IMR-90 (cell line): ENCODE data around the genes ATP6V0E2 and GIMAP4.

DNA sequence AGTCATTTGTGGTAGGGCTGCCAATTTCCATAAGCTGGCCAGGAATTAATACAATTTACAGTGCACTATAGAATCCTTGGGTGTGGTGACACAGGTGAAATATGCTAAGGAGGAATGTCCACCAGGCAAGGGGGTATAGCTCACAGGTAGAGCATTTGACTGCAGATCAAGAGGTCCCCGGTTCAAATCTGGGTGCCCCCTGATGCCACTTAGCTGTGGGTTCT, 50.1 kb upstream of the KRBA1 start:
- RRBS = no CpG with 5 or more reads among the region's 1 CpG
CAGE:
- cytosol, long polyA plus RNA = no peak
- long polyA plus RNA = no peak
- nucleus, long polyA plus RNA = no peak

DNA sequence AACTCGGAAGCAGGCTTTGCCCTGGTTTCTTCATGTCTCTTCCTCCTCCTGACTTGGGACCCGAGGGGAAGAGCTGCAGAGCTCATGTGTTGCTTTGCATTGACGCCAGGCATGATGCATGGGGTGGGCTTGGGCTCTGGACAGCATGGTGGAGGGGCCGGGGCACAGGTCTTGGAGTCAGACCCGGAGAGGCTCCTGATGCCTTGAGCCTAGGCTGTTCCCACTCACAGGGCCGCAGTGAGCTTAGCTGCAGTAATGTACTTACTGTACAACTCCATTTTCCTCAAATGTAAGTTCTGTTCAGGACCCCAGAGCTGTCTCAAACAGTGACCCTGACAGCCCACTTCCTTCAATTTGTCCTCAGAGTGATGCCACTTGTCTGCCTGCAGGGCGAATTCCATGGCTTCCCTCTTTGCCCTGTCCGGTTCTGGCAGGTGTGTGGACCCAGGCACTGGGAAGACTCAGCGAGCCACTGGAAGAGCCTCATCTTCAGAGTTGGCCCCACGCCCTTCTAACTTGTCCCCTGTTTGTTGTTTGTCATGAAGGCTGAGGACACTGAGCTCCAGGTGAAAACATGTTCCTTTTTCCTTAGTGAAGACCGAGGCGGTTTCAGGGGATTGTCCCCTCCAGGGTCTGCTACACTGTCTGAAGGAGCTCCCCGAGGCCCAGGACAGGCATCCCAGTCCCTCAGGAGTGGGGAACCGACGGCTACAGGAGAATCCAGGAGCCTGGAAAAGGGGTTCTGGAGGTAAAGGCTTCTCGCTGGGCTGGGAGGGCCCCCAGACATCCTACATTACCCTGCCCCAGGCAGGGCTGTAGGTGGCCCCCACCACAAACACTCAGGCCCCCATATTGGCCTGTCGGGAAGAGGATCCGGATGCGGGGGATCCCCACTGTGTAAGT, 8.6 kb downstream of the KRBA1 start:
- RRBS = no CpG with 5 or more reads among the region's 19 CpGs
CAGE:
- cytosol, long polyA plus RNA = no peak
- long polyA plus RNA = no peak
- nucleus, long polyA plus RNA = no peak

GRCh38 chr7:149764702-149765199, 8.6 kb downstream of the ZNF467 start:
- RRBS = no CpG with 5 or more reads among the region's 57 CpGs
CAGE:
- cytosol, long polyA plus RNA = no peak
- long polyA plus RNA = no peak
- nucleus, long polyA plus RNA = no peak

- RRBS = no CpG with 5 or more reads among the region's 10 CpGs
CAGE:
- cytosol, long polyA plus RNA = no peak
- long polyA plus RNA = no peak
- nucleus, long polyA plus RNA = no peak
These were observed 2.4 kb downstream of the ZNF467 start for GRCh38 chr7:149770883-149771455.

DNA sequence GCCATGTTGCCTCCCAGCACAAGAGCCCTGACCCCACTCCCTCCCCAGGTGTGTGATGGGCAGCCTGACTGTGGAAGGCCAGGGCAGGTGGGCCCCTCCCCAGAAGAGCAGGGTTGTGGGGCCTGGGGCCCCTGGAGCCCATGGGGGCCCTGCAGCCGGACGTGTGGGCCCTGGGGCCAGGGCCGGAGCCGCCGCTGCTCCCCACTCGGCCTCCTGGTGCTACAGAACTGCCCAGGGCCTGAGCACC, 18.0 kb upstream of the ZNF467 start:
- RRBS = no CpG with 5 or more reads among the region's 6 CpGs
CAGE:
- cytosol, long polyA plus RNA = no peak
- long polyA plus RNA = no peak
- nucleus, long polyA plus RNA = no peak

- RRBS = no CpG with 5 or more reads among the region's 10 CpGs
CAGE:
- cytosol, long polyA plus RNA = no peak
- long polyA plus RNA = no peak
- nucleus, long polyA plus RNA = no peak
These were observed 16.6 kb downstream of the ZNF862 start for GRCh38 chr7:149854709-149855262.

- RRBS = no CpG with 5 or more reads among the region's 5 CpGs
CAGE:
- cytosol, long polyA plus RNA = no peak
- long polyA plus RNA = no peak
- nucleus, long polyA plus RNA = no peak
These were observed 8.2 kb upstream of the ATP6V0E2 start for GRCh38 chr7:149865538-149866018.

GRCh38 chr7:149873665-149874168, at the start of gene ATP6V0E2:
TSS of gene ATP6V0E2 (plus strand) at chr7:149873969.
- RRBS = 2% methylated on average over 20 of the region's 57 CpGs
CAGE:
- cytosol, long polyA plus RNA = no peak
- long polyA plus RNA = start-site peak on the plus strand at chr7:149873965-149874030, 235 and 156 reads in 2 replicates
- nucleus, long polyA plus RNA = no peak

DNA sequence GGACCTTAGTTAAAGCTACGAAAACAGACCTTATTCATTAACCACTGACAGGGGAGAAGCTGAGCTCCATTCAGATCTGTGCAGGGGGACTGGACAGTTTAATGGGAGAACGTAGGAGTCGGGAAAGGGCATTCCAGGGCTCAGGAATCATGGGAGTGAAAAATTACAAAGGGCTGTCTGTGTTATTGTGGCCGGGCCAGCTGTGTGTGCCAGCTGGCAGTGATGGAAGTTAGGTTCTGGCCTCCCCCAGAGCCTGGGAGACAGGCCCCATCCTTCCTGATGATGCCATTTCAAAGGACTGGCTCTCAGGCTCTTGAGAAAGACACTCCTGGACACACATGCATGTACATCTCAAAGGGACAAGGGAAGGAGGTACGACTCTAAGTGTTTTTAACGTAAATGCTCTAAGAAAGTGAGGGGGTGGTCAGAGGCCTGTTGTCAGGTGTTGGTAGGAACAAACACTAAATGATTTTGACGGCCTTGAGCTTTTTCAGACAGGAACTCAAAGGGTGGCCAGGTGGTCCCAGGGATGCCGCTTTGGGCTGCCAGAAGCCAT, 9.0 kb downstream of the ATP6V0E2 start:
- RRBS = no CpG with 5 or more reads among the region's 8 CpGs
CAGE:
- cytosol, long polyA plus RNA = no peak
- long polyA plus RNA = no peak
- nucleus, long polyA plus RNA = no peak

DNA sequence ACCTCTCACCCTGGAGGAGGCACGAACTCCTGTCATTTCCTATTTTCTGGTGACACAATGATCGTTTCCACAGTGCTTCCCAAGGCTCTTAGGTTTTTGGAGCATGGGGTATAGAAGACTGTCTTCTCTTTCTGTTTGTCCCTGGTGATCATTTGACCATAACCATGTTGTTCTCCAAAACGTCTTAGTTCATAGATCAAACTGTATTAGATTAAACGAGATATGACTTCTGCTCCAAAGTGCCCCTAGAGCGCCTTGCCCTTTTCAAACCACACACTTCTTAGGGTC, 179.2 kb downstream of the ATP6V0E2 start:
- RRBS = no CpG with 5 or more reads among the region's 5 CpGs
CAGE:
- cytosol, long polyA plus RNA = no peak
- long polyA plus RNA = no peak
- nucleus, long polyA plus RNA = no peak

DNA sequence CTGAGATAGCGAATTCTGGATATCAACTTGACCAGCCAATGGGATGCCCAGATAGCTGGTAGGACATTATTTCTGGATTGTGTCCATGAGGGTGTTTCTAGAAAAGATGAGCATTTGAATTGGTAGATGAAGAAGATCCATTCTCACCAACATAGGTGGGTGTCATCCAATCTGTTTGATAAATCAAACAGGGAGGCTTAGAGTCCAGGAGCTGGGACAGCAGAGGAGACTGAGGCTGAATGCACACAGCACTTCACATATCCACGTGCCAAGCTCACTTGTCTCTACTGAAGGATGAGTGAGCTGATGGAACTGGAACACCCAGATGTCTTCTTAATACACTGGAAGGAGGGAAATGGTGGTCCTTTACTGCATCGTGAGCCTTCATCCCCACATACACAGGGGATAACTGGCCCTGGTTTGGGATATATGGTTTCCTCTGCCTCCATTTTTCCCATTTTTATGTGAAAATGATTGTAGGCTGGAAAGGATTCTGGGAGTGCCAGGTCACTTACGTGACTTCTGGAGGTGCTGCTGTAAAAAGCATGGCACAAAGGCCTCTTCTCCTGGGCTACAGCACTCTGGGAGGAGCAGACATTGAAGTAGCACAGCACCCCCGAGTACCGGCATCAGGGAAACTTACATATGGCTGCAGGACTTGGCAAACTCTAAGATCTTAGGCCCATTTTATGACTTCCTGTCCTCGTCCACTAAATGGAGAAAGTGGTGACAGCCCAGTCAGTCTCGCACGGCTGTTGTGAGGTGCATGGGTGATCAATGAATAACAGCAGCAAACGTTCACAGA, 205.1 kb downstream of the ATP6V0E2 start:
- RRBS = no CpG with 5 or more reads among the region's 10 CpGs
CAGE:
- cytosol, long polyA plus RNA = no peak
- long polyA plus RNA = no peak
- nucleus, long polyA plus RNA = no peak

GRCh38 chr7:150169902-150170586, 153.1 kb upstream of the LRRC61 start:
- RRBS = no CpG with 5 or more reads among the region's 5 CpGs
CAGE:
- cytosol, long polyA plus RNA = no peak
- long polyA plus RNA = no peak
- nucleus, long polyA plus RNA = no peak

DNA sequence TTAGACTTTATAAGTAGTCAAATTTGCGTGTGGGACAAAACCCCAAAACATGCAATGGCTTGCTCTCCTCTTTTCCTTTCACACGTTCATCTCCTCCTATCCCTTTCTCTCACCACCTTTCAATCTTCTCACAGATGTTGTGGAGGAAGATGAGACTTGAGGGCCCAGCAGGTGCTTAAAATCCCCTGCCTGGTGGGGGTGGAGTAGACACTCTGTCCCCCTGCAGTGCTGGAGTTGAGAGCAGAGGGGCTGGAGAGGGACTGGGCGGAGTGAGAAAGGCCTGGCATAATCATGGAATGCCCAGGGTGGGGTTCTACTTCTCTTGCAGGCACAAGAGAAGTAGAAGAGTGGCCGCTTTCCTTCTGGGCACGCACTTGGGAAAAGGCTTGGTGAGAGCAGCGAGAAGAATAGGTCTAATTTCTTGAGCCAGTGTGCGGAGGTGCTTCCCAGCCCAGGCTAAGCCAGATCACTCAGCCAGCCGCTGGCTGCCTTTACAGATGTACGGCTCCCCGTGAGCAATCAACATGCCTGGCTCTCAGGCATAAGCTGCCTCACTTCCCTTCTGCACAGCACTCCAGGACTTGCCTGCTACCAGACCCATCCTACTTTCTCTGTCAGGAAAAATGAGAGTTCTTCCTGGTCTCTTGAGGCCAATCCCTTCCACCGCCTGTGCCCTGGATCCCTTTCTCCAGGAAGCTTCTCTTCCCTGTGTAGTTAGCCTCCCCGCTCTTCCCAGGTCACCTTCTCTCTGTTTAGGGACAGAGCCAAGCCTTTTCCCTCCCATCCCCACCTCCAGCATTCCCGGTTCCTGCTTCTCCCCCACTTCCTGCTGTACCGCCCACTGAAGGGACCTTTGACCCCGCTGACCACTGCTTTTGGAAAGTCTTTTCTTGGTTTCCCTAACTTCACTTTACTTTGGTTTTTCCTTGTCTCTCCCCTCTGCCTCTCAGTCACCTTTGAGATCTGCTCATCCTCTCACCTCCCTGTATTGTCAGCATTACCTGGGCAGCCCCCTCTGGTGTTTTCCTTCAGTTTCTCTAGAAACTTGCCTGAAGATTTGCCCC, 1.0 kb upstream of the ACTR3C start:
- RRBS = no CpG with 5 or more reads among the region's 15 CpGs
CAGE:
- cytosol, long polyA plus RNA = no peak
- long polyA plus RNA = no peak
- nucleus, long polyA plus RNA = no peak

GRCh38 chr7:150399455-150400544, 5.7 kb upstream of the ENSG00000284691 start:
- RRBS = no CpG with 5 or more reads among the region's 24 CpGs
CAGE:
- cytosol, long polyA plus RNA = no peak
- long polyA plus RNA = no peak
- nucleus, long polyA plus RNA = no peak

GRCh38 chr7:150408227-150408640, 2.8 kb downstream of the ENSG00000284691 start:
- RRBS = 93% methylated on average over 18 of the region's 27 CpGs
CAGE:
- cytosol, long polyA plus RNA = no peak
- long polyA plus RNA = no peak
- nucleus, long polyA plus RNA = no peak

- RRBS = no CpG with 5 or more reads among the region's 7 CpGs
CAGE:
- cytosol, long polyA plus RNA = no peak
- long polyA plus RNA = no peak
- nucleus, long polyA plus RNA = no peak
These were observed 21.7 kb upstream of the GIMAP8 start for GRCh38 chr7:150428655-150429176.

DNA sequence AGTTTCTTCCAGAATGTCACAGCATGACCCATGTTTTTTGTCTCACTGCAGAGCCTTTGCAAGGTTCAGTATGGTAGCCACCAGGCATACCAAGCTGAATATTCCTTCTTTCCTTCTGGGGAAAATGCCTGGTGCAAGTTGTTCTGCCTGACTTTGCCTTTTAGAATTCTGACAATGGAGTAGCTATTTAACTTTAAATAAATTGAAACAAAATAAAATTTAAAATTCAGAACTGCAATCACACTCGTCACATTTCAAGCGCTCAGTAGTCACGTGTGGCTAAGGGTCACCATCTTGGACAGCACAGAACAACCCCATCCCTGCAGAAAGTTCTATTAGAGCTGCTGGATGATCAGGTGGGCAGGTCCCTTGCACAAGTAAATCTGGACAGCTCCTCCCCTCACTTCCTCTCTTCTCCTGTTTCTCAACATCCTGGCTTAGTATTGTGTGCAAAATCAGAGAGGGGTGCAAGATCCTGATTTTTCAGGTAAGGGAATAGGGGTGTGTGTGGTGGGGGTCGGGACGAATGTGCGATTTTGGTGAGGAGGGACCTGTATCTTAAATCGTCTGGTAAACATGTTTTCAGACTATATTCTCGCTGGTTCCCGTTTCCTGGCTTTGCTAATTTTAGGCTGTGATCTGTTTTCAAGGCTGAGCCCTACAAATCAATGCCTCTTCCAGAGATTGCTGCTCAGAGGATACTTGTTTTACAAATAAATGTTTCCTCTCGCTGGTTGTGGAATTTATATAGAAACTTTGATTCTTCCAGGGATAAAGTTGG, at the start of gene GIMAP4:
Gene GIMAP4, plus strand, starts transcription at position 440 of the 781 bp plus-strand sequence.
- RRBS = no CpG with 5 or more reads among the region's 10 CpGs
CAGE:
- cytosol, long polyA plus RNA = no peak
- long polyA plus RNA = no peak
- nucleus, long polyA plus RNA = no peak

- RRBS = no CpG with 5 or more reads among the region's 3 CpGs
CAGE:
- cytosol, long polyA plus RNA = no peak
- long polyA plus RNA = no peak
- nucleus, long polyA plus RNA = no peak
These were observed 1.4 kb downstream of the GIMAP4 start for GRCh38 chr7:150568554-150569109.

DNA sequence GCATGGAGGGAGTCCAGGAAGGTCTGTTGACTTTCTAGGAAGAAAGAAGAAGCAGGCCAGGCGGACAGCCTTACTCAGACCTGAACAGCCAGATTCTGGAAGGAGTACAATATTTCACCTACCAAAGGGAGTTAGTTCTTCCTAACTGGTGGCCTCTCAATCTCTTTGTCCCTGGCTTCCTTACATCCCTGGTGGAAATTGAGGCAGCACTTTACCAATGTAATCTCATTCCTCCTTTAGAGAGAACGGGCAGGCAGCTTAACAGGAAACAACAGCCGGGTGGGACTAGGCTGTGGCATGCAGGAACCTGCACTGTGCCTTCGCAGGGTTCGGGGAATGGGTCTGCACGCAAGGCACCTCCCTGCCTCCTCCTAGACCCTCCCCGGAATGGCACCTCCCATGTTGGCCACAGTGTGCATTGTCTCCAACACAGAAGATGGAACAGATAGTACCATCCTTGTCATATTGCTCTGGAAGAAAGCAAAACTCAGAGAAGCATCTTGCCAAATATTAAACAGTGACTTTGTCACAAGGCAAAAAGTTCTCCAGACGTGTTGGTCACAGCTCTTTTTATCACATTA, 796 bp downstream of the GIMAP6 start:
- RRBS = 26% methylated on average over 2 of the region's 8 CpGs
CAGE:
- cytosol, long polyA plus RNA = no peak
- long polyA plus RNA = no peak
- nucleus, long polyA plus RNA = no peak

DNA sequence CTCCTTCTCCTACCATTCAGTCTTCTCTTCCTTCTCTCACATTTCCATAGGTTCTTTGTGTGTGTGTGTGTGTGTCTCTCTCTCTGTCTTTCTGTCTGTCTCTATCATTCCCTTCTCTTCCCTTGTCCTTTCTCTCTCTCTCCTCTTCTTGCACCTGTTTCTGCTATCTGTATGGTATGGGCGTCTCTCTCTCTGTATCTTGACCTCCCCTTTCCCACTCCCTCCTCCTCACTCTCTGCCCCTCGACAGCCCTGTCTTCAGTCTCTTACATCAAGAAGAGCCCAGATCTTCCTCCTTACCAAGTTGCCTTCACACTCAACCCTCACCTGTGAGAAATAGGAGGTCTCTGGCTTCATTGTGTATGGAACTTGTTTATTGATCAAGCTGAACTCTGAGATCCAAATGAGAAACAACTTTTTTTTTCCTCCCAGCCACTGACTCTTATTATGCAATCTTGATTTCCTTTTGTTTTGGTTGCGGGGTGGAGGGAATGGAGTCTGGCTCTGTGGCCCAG, 2.2 kb downstream of the GIMAP2 start:
- RRBS = no CpG with 5 or more reads among the region's 3 CpGs
CAGE:
- cytosol, long polyA plus RNA = no peak
- long polyA plus RNA = no peak
- nucleus, long polyA plus RNA = no peak